ENCODE measurements around a stretch of chr1.

GRCh38 chr1:225677275-225677712 lies 24.4 kb upstream of the ENAH start:
- RRBS = 53% methylated on average over 6 of the region's 29 CpGs
CAGE:
- cytosol, long polyA plus RNA = no peak
- long polyA plus RNA = no peak
- nucleus, long polyA plus RNA = no peak

DNA sequence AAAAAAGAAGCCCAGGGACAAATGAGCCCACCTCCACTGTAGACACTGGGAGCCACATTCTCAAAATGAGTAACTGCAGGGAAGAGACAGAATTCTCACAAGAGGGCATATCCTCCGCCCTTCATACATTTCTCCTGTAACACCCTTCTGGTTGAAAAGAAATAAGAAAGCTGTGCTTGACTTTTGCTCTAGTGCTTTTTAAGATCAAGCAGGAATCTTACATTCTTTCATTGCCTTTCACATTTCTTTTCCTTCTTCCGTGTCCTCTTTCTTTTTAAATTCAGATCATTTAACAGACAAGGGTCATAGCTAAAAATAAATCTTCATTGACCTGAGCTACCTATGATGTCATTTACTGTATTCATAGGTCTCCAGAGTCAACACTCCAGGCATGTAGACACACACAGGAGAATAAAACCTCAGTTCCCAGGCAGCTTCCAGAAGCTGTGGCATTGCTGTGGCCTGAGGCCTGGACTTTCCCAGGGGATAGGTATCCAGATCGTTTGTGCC lies 38.3 kb upstream of the ENAH start:
- RRBS = no CpG with 5 or more reads among the region's 3 CpGs
CAGE:
- cytosol, long polyA plus RNA = no peak
- long polyA plus RNA = no peak
- nucleus, long polyA plus RNA = no peak

DNA sequence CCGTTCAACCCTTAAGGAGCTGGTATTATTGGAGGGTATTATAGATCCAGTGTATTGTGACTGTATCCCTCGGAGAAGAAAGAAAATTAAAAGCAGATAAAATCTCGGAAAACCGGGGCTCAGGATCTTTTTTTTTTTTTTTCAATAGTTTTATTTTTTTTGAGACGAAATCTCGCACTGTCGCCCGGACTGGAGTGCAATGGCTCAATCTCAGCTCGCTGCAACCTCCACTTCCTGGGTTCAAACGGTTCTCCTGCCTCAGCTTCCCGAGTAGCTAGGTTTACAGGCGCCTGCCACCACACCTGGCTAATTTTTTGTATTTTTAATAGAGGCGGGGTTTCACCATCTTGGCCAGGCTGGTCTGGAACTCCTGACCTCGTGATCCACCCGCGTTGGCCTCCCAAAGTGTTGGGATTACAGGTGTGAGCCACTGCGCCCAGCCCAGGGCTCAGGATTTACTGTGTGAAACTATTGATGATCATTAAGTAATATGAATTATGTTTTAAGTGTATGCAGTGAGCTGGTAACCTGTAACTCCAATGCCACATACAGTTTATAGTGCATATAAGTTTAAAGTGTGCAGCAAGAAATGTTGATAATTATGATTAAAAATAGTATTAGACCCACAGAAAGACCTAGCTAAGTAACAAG lies 1.5 kb downstream of the SRP9 start:
- RRBS = 0% methylated on average over 1 of the region's 17 CpGs
CAGE:
- cytosol, long polyA plus RNA = no peak
- long polyA plus RNA = no peak
- nucleus, long polyA plus RNA = no peak

DNA sequence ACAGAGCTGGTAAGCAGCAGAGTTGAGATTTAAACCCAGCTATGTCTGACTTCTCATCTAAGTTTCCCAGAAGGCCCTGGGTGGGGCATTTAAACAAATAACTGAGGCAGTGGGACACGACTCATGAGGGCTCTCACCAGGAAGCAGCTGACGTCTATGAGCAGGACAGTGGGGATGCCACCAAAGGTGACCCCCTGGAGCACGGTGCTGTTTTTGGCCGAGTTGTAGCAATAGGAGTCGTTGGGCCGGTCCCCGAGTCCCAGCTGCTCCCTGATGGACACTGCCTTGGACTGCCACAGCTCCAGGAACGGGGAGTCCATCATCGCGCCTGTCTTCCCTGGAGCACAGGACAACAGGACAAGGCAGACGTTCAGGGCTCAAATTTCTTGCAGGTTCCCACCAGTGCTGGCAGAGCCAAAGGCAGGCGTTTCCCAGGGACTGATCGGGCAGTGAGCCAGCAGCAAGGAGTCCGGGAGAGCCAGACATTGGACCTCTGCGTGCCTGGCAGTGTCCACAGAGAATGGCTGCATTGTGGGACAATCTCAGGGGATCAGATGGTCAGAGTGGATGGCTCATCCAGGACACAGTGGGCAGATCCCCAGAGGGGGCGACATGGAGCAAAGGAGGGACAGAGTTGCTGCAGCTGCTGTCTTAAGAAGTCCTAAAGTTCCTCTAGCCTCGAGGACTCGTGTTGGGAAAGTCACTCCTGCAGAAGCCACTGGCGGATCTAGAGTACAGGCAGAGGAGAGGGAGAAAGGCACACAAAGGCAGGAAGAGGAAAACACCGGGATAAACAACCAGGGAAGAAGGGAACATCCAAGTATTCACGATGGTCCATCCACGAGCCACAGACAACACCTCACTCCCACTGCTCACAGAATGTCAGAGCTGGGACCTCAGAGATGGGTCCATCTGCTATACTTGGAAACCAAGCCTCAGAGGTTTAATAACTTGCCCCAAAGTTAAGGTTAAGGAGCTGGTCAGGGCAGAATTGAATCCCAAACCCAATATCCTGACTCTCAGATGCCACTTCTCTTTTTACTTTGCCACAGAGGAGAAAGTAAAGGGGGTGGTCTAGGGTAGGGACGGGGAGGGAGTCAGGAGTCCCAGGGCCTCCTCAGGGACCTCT lies 4.6 kb downstream of the TMEM63A start:
- RRBS = no CpG with 5 or more reads among the region's 23 CpGs
CAGE:
- cytosol, long polyA plus RNA = no peak
- long polyA plus RNA = no peak
- nucleus, long polyA plus RNA = no peak

DNA sequence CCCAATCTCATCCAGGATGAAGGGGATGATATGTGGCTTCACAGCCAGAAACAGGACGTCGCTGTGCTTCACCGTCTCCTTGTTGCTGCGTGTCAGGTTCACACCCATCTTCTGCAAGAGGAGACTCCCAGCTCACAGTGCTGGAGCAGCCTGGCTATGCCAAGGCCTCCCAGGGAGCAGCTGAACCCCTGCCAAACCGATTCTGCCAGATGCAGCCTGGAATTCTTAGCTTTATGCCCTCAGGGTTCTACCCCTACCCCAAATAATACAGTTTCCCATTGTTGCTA lies 1.8 kb downstream of the PYCR2 start:
- RRBS = no CpG with 5 or more reads among the region's 5 CpGs
CAGE:
- cytosol, long polyA plus RNA = no peak
- long polyA plus RNA = no peak
- nucleus, long polyA plus RNA = no peak

DNA sequence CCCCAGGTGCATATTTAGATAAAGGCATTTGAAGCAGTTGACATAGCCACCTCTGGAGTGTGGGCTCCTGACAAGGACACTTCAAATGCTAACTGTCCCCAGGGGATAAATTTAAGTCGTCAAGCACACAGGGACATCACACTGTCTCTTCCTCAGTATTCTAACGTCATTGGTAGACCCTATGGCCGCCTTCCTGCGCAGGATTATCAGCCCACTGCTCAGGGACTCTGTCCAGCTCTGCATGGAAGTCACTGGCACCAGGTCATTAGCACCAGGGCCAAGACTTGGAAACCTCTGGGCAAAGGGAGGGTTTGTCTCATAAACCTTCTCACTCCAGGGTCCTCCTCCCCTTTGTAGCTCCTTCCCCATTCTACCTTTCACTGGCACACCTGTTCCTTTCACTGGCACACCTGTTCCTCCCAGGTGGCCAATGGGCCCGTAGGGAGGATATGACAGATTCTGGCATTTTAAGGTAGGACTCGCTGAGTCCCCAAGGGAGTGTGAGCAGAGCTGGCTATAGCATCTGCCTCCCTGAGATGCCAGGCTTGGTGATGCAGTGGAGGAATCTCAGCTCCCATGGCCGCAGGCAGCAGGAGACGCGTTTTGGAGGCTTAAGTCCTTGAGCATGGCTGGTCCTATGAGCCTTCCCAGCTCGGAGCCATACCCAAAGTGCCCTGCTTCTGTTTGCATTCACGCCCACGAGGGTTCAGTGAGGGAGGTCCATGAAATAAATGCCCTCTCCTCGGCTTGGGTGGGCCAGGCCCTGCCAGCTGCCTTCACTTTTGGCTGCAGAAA lies 49.0 kb downstream of the H3-3A start:
- RRBS = no CpG with 5 or more reads among the region's 13 CpGs
CAGE:
- cytosol, long polyA plus RNA = no peak
- long polyA plus RNA = no peak
- nucleus, long polyA plus RNA = no peak

DNA sequence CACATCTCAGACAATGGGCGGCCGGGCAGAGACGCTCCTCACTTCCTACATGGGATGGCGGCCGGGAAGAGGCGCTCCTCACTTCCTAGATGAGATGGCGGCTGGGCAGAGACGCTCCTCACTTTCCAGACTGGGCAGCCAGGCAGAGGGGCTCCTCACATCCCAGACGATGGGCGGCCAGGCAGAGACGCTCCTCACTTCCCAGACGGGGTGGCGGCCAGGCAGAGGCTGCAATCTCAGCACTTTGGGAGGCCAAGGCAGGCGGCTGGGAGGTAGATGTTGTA lies 52.8 kb downstream of the H3-3A start:
- RRBS = no CpG with 5 or more reads among the region's 14 CpGs
CAGE:
- cytosol, long polyA plus RNA = no peak
- long polyA plus RNA = no peak
- nucleus, long polyA plus RNA = no peak

DNA sequence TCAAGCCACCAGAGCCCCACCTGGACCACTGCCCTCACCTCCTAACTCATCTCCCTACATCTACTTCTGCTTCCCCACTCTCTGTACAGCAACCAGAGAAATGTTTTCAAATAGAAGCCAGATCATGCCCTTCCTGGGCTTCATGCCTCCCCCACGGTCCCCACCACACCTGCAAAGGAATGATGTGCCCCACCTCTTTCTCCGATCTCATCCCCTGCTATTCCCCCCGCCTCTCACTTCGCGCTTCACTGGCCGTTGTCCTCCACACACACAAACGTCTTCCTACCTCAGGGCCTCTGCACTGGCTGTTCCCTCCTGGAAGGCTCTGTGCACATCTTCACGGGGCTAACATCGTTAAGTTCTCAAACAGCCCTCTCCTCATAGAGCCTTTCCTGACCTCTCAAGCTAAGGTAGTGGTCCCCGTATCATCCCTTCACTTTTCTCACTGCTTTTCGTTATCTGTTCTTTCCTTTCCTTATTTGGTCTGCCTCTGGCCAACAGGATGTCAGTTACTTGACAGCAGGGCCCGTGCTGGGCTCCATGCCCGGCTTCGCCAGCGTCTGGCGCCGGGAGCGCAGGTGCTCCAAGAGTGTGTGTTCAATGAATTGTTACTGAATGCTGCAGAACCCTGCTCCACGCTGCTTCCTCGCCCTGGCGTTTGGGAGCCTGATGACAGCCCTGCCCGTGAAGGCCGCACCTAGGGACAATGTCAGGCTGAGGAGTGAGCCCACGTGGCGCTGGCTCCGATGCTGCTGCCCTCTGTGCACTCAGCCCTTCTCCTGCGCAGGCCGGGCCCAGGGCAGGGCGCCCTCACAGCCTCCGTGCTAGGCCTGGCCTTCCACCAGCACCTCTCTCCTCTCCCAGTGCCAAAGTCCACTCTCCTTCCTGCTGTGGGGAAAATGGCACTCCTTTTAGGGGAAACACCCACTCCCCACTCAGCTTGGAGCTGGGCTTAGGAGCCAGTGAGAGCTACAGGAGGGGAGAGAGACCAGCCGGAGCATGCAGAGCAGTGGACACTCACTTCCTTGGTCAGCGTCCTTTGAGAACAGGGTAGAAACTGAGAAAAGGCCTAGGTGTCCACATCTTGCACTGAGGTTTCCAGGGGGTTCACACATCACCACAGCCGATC lies 51.6 kb downstream of the ACBD3 start:
- RRBS = no CpG with 5 or more reads among the region's 33 CpGs
CAGE:
- cytosol, long polyA plus RNA = no peak
- long polyA plus RNA = no peak
- nucleus, long polyA plus RNA = no peak

- RRBS = no CpG with 5 or more reads among the region's 3 CpGs
CAGE:
- cytosol, long polyA plus RNA = no peak
- long polyA plus RNA = no peak
- nucleus, long polyA plus RNA = no peak
Observed at GRCh38 chr1:226164619-226165138, 21.9 kb downstream of the ACBD3 start.

DNA sequence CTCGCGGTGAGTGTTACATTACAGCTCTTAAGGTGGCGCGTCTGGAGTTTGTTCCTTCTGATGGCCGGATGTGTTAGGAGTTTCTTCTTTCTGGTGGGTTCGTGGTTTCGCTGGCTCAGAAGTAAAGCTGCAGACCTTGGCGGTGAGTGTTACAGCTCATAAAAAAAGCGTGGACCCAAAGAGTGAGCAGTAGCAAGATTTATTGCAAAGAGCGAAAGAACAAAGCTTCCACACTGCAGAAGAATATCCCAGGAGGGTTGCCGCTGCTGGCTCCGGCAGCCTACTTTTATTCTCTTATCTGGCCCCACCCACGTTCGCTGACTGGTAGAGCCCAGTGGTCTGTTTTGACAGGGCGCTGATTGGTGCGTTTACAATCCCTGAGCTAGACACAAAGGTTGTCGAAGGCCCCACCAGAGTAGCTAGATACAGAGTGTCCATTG lies 17.8 kb upstream of the PARP1 start:
- RRBS = no CpG with 5 or more reads among the region's 17 CpGs
CAGE:
- cytosol, long polyA plus RNA = no peak
- long polyA plus RNA = no peak
- nucleus, long polyA plus RNA = no peak

GRCh38 chr1:226637060-226637627 lies 88.6 kb downstream of the STUM start:
- RRBS = no CpG with 5 or more reads among the region's 13 CpGs
CAGE:
- cytosol, long polyA plus RNA = no peak
- long polyA plus RNA = no peak
- nucleus, long polyA plus RNA = no peak

DNA sequence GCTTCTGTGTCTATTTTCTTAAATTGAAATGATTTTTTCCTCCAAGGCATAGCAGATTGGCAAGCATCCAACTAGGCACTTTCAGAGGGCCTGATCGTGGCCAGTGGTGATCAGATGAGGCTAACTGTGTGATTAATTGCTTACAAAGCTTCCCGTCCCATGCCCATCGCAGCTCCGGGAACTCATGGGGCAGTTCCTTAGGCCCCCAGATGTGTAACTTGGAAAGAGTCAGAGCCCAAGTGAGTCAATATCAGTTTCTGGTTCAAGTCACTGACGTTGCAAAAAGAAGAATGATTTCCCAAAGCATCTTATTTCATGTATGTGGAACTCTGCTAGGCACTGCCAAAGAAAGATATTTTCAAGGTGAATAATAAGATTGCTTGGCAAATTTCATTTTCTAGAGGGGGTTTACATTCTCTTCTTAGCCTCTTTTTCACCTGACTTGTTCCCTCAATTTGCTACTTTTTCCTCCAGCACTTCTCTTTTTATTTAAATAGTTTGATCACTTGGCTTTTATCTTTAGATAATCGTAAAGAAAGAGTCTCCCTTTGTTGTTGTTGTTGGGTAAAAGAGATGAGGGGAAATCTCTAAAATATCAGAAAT lies 82.0 kb downstream of the ITPKB start:
- RRBS = no CpG with 5 or more reads among the region's 6 CpGs
CAGE:
- cytosol, long polyA plus RNA = no peak
- long polyA plus RNA = no peak
- nucleus, long polyA plus RNA = no peak

DNA sequence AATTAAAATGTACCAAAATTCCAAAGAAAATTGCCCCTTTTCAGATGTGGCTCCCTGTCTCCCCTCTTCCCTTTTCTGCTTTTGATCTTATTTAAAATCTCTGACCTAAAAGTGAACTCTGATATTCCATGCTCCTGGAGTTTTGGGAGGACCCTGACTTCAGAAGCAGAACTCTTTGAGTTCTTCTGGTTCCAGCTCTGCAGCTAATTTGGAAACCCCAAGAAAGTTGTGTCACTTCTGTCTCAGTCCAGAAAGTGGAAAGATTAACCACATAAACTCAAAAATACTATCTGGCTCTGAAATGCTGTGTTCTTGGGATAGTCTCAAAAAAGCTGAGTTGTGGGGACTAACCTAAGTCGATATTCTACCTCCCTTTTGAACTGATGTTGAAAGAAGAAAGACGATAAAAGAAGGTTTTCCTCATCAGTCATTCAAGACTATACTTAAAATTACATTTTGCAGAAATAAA lies 59.8 kb downstream of the ITPKB start:
- RRBS = no CpG with 5 or more reads among the region's 2 CpGs
CAGE:
- cytosol, long polyA plus RNA = no peak
- long polyA plus RNA = no peak
- nucleus, long polyA plus RNA = no peak

GRCh38 chr1:226692349-226693773 lies 46.2 kb downstream of the ITPKB start:
- RRBS = no CpG with 5 or more reads among the region's 12 CpGs
CAGE:
- cytosol, long polyA plus RNA = no peak
- long polyA plus RNA = no peak
- nucleus, long polyA plus RNA = no peak

DNA sequence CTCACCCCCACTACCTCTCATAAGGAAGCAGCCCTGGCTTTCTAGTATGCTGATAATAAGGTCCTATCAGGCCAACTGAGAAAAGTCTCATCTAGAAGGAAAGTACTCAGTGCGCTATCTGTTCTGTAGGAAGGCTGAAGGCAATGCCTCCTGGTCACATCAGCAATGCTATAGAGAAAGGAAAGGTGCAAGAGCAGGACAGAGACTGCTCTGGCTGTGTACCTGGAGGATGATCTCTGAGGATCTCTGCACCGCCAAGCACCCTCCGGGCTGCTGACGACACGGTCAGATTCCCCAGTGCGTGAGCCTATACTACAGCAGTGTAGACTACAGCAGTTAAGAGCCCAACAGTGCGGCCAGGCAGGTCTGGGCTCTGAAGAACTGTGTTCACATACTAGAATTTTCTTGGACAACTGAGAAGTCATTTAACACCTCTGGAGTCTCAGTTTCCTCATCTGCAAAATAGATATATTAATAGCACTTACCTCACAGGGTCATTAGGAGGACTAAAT lies 40.0 kb downstream of the ITPKB start:
- RRBS = no CpG with 5 or more reads among the region's 7 CpGs
CAGE:
- cytosol, long polyA plus RNA = no peak
- long polyA plus RNA = no peak
- nucleus, long polyA plus RNA = no peak

- RRBS = no CpG with 5 or more reads among the region's 6 CpGs
CAGE:
- cytosol, long polyA plus RNA = no peak
- long polyA plus RNA = no peak
- nucleus, long polyA plus RNA = no peak
Observed at GRCh38 chr1:226703705-226703869, 35.5 kb downstream of the ITPKB start.

- RRBS = no CpG with 5 or more reads among the region's 14 CpGs
CAGE:
- cytosol, long polyA plus RNA = no peak
- long polyA plus RNA = no peak
- nucleus, long polyA plus RNA = no peak
Observed at GRCh38 chr1:226722929-226723646, 16.0 kb downstream of the ITPKB start.

DNA sequence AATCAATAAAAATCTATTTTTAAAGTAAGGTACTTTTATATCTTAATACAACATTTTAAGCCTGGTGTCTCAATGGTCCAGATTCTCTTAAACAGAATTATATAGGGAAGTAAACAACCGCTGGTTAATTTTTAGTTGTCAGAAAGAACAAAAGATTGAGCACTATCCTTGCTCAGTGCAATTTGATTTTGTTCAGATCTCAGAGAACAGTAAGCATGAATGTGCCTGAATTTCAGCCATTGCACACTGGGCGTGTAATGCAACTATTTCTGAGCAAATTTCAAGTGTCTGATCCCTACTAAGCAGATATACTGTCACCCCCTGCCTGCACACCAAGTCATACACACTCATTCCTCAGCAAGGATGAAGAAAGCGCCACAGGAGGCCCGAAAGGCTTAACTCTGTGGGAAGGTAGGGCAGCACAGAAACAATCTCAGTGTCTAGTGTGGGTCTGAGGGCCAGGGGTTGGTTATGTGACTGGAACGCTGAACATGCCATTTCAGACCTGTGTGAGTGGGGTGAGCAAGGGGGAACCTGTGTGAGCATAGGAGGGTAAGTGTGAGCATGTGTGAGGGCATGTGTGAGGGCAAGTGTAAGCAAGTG lies 6.4 kb downstream of the ITPKB start:
- RRBS = no CpG with 5 or more reads among the region's 5 CpGs
CAGE:
- cytosol, long polyA plus RNA = no peak
- long polyA plus RNA = no peak
- nucleus, long polyA plus RNA = no peak

DNA sequence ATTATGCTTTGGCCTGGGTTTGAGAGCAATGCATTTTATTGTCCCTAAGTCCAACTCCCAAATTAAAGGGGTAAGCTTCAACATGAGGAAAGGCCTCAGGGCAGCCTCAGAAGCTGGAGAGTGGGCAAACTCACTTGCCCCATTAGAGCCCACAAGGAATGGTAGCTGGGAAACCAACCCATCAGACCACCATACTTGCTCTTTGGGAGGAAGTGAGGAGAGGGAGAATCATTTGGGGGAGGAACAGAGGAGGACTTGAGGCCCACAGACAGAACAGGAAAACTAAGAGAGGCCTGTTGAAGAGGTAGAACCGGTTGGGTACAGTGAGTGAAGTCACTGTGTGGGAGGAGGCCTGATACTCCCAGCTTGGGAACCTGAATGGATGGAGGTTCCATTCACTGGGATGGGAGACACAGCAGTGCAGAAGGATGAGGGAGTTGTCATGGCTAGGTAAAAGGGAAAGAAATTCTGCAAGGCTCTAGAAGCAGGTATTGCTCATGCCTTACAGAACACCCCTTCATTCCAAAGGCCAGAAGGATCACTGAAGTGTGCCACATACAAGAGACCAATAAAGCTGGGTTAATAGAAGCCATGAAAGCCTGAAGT lies 63.5 kb upstream of the PSEN2 start:
- RRBS = no CpG with 5 or more reads among the region's 1 CpG
CAGE:
- cytosol, long polyA plus RNA = no peak
- long polyA plus RNA = no peak
- nucleus, long polyA plus RNA = no peak

DNA sequence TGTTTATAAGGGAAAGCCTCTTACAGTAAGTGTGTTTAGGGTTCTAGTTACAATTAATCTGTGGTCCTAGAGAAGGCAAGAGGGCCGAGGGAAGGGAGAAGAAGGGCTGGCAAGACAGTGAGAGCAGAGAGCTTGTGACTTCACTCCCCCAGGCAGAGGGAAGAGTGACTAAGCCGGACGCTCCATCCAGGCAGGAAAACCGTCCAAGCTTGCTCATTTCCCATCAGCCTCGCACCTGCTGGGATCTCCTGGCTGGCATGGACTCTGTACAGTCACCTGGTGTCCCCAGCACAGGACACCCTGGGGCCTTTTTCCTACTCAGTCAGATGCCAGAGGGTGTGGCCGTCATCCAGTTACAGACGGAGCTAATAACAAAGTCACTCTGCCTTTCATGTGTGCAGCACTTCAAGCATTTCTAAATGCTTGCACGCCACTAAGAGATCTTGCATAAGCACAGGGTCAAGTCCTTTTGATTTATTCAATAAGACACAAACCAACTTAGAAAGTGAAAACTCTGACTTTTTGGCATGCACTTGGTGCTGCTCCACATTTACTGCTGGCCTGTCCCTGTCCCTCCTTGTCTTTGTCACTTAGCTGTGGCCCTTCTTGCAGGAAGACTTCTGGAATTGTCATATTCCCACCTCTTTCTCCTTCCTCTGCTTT lies 55.3 kb upstream of the PSEN2 start:
- RRBS = no CpG with 5 or more reads among the region's 8 CpGs
CAGE:
- cytosol, long polyA plus RNA = no peak
- long polyA plus RNA = no peak
- nucleus, long polyA plus RNA = no peak